A375 (cell line): ENCODE results near the genes TPPP3 and CTCF.

DNA sequence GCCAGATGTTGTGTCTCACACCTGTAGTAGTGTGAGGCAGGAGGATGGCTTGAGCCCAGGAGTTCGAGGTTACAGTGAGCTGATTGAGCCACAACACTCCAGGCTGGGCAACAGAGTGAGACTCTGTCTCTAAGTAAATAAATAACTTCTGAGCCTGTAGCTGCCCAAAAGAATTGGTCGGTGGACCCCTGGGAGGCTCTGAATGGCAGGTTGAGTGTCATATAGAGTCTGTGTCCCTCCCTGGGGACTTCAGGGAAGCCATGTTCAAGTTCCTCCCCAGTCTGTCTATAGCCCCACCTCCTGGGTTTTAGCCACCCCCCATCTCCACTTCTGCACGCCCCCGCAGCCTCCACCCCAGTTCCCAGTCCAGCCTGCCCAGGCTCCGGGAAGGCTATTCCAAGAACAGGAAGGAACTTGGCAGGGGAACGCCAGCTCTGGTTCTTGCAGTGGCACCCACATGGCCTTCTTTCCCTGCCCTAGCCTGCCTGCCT, 9.5 kb upstream of the CES4A start:
- RAMPAGE, long total RNA, result no peak

GRCh38 chr16:67013455-67014926, 15.0 kb upstream of the CBFB start:
- RAMPAGE, long total RNA, result no peak

- RAMPAGE, long total RNA, result no peak
These were observed 14.3 kb upstream of the PHAF1 start for GRCh38 chr16:67095301-67095945.

DNA sequence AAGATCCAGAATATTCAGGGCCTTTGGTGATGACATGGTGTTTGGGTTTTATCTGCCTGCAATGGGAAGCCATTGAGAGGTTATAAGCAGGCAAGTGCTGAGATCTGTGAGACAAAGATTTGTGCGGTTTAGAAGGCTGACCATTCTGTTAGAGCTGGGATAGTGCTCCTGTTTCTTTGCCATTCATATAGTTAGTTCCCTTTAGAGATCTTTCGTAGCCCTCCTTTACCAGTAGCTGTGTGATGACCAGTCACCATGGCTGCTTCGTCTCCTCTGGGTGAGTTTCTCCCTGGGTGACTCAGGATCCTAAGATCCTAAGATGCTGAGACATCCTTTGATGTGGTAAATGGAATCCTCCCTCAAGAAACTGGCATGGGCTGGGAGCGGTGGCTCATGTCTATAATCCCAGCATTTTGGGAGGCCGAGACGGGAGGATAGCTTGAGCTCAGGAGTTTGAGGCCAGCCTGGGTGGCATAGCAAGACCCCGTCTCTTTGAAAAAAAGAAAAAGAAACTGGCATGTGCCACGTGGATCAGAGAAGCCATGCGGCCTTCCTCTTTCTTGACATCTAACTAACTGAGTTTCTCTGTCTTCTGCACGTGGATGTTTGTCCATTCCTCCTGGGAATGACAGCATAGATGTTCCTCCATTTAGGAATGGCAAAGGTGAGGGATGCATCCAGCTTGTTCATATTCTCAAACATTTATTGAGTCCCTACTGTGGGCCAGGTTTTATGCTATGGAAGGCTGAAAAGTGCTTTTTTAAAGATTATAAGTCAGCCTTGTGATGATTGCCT, 6.0 kb downstream of the PHAF1 start:
- RAMPAGE, long total RNA, result no peak

DNA sequence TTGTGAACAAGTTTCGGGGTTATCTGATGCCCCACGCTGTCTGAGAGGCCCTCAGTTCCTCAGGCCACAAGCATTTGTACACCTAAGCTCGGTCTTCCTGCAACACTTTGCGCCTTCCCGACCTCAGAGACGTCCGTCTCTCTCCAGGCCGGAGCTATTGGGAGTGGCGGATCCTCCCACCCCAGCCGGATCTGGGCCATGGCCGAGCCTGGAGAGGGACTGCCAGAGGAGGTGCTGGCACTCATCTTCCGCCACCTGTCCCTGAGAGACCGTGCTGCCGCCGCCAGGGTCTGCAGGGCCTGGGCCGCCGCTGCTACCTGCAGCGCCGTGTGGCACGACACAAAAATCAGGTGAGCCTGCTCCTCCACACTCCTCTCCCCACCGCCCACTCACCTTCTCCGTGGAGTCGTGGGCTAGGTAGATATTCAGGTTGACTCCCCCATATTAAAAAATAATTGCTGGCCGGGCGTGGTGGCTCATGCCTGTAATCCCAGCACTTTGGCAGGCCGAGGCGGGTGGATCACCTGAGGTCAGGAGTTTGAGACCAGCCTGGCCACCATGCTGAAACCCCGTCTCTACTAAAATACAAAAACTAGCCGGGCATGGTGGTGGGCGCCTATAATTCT, 1.9 kb downstream of the FBXL8 start:
- RAMPAGE, long total RNA, result no peak

GRCh38 chr16:67168859-67169446, 4.4 kb downstream of the HSF4 start:
- RAMPAGE, long total RNA, result no peak

GRCh38 chr16:67174068-67174796, 9.5 kb downstream of the MATCAP1 start:
- RAMPAGE, long total RNA, result no peak

- RAMPAGE, long total RNA, result no peak
These were observed 5.6 kb downstream of the MATCAP1 start for GRCh38 chr16:67177856-67178916.

DNA sequence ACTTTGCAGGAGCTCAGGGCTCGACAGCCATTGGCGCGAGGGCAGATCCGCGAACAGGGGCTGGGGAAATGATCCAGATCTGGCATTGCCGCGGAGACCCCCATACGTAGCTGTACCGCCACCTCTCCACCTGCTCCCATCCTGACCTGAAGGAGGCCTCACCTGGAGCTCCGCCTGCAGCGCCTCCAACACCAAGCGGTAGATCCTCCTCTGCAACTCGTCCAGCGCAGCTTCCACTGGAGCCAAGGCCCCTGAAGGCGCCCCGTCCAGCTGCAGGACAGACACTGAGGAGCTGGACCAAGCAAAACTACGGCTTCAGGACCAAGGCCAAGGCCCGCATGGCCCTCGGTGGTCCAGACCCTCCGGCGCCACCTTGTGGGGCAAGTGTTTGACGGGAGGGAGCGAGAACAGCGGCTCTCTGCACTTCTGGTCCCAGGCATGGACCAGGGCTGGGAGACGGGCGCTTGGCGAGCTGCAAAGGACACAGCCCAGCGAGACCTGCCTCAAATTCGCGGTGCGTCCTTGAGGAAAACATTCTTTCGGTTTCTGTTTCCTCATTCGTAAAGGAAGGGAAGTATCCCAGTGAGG, 1.5 kb upstream of the MATCAP1 start:
- RAMPAGE, long total RNA, result no peak

DNA sequence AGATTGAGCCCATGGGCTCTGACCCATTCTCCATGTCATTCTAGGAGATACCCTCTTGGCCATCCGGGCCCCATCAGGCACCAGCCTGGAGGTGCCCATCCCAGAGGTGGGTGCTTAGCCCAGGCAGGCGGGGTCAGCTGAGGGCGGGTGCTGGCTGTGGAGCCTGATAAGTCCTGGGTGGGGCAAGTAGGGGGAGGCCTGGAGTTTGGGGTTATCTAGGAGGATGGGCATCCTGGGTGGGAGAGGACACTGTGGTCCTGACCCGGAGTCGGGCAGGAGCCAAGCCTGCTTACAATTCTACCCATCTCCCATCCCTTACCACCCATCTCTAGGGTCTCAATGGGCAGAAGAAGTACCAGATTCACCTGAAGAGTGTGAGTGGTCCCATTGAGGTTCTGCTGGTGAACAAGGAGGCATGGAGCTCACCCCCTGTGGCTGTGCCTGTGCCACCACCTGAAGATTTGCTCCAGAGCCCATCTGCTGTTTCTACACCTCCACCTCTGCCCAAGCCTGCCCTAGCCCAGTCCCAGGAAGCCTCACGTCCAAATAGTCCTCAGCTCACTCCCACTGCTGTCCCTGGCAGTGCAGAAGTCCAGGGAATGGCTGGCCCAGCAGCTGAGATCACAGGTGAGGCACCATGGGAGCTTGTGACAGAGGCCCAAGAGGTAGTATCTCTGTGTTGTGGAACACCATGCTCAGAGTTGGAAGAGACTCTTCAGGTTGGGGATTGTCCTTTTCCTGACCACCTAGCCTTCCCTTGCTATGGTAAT, 2.6 kb downstream of the E2F4 start:
- RAMPAGE, long total RNA, result no peak

DNA sequence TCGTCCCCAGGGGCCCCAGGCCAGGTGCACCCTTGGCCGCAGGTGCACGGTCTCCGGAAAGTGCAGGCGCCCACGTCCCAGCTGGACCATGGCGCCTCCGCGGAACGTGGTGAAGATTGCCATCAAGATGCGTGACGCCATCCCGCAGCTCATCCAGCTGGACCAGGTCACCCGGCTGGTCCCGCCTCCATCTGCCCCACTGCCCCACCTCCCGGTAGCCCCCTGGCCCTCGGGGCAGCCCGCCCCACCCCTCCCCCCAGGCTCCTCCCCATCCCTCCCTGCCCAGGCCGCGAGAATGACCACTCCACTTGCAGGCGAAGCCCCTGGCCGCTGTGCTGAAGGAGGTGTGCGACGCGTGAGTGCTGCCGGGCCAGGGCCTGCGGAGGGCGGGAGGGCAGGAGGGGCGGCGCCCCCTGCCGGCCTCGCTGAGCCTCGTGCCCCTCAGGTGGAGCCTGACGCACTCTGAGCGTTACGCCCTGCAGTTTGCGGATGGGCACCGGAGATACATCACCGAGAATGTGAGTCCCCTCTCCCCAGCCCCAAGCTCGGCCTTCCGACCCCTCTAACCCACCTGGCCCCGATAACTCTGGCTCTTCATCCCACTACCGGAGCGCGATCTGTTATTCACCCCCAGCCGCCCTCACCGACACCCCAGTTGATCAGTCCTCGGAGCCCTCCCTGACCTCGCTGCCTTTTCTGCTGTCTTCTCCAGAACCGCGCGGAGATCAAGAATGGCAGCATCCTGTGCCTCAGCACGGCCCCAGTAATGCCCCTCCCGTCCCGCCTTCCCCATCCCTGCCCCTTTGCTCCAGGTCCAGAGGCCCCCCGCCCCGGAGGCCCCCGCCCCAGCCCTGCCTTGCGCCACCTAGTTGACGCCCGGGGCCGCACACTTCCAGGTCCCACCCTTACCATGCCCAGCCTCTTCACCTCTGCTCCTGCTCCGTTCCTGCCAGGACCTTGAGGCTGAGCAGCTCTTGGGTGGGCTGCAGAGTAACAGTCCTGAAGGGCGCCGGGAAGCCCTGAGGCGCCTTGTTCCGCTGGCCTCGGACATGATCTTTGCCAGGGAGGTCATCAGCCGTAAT, 649 bp downstream of the ELMO3 start:
- RAMPAGE, long total RNA, result no peak

DNA sequence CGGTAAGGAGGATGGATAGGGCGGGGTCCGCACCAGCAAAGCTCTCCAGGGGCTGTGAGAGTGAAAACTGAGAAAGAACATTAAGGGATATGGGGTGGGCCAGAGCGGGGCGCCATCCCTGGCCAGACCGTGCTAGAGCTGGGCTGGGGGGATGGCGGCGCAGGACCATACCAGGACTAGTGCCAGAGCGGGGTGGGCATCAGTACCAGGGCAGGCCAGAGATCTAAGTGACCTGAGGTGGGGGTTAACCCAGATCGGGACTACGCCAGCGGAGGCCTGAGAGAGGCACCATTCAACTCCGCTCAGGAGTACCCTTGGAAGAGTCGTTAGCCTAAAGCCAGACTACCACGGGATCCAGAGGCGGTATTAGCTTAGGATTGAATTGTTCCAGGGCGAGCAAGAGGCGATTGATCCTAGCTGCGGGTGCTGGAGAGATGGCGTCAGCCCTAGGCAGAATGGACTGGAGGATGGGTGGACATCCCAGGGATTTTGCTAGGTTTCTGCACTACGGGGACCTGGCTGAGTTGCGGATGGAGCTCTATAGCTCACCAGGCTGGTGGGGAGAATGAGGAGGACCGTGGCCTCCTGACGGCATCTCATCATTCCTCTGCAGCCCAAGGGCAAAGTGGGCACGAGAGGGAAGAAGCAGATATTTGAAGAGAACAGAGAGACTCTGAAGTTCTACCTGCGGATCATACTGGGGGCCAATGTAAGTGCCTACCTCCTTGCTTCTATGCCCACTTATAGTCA, 468 bp downstream of the TMEM208 start:
- RAMPAGE, long total RNA, result no peak

GRCh38 chr16:67233316-67234040, 6.5 kb downstream of the TMEM208 start:
- RAMPAGE, long total RNA, result no peak

GRCh38 chr16:67249690-67250138, 935 bp downstream of the SLC9A5 start:
- RAMPAGE, long total RNA, result no peak

GRCh38 chr16:67393028-67394257, at the start of gene TPPP3:
TSS of gene TPPP3 (minus strand) at chr16:67393498.
- RAMPAGE, long total RNA, result no peak

GRCh38 chr16:67430328-67430704, 605 bp upstream of the HSD11B2 start:
- RAMPAGE, long total RNA, result no peak

DNA sequence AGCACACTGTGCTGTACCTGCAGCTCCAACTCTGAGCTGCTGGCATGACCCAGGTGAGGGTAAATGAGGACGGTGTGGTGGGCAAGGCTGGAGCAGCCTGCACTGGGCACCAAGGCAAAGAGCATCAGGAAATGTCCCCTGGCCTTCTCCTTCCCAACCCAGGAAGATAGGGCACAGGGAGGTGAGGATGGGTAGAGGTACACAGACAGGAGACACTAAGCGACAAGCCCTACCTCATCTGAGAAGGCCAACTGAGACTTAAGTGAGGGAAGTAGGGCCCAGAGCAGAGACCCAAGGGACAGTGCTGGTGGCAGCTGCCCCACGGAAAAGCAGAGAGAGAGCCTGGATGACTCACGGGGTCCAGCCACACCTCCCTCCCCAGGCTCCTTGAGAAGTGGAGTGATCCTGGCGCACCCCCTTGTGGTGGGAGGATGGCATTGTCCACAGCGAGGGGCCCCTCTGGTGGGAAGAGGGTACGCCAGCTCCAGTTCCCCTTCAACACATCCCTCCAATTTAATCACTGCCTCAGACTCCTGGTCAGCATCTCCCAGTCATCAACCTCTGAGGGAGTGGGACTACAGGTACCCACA, 15.3 kb downstream of the ATP6V0D1 start:
- RAMPAGE, long total RNA, result no peak

- RAMPAGE, long total RNA, result no peak
These were observed 11.6 kb downstream of the RIPOR1 start for GRCh38 chr16:67539859-67540987.

- RAMPAGE, long total RNA, result no peak
These were observed at the start of gene CTCF for GRCh38 chr16:67561881-67562914. TSS of gene CTCF (plus strand) at chr16:67562526.

GRCh38 chr16:67571090-67571370, 8.7 kb downstream of the CTCF start:
- RAMPAGE, long total RNA, result no peak